Right common carotid artery plus branches (tissue), 1 donor: ENCODE measurements around a stretch of chr7.

DNA sequence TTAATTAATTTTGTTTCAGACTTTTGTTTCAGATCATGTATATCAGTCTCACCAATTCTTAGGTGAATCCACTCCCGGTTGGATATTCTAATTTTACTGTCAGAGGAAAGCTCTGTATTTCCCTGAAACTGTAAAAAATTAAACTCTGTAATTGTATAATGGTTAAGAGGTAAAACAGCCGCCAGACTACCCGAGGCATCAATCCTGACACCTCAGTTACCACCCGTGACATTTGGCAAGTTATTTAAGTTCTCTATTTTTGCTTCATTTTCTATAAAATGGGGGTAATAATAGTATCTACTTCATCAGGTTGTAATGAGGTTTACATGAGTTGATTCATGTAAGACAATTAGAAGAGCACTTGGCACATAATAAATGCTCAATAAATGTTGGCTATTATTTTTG, 303.6 kb upstream of the KMT2E start:
- PRO-cap, result no peak

GRCh38 chr7:104883681-104884620, 130.1 kb upstream of the KMT2E start:
- PRO-cap, result no peak

DNA sequence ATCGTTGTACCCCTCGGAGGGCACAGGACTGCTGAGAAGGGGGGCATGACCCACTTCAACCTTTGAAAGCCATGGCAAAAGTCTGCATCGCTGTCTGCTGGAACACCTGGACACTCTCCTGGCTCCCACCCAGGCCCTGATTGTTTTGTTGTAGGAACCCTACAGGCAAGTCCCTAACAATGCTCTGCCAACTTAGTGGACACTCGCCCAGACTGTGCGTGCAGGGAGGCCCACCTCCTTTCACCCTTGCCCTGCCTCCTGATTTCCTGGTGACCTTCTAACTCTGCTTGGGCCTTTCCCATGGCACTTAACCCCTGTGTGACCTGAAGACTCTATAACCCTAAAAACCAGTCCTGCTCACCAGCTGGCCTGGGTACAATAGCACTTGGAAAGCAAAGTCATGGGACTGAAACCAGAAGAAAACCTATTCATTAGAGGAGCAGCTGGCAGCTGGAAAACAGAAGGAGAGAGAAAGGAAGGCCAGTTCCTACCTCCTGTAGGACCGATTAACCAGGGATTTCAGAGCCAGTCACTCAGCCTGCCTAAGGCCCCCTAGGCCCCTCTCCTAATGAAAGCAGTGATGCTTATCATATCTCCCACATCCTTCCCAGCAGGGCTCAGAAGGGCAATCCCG, 82.8 kb upstream of the KMT2E start:
- PRO-cap, result no peak

DNA sequence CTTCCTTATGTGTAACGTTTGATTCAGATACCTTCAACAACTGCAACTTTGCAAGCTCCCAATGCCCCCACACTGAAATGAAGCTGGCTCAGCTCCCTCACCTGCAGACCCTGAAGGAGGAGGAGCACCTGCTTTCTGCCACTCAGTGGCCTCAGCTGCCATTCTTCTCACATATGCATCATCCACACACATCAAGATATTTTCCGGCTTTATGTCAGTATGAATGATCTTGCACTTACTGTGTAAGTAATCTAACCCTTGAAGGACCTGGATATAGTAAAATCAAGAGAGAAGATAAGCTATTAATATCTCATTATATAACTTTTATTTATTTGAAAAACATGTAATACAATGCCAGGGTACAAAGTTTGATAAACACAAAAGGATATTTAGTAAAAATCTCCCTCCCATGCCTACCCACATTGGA, 132.4 kb downstream of the KMT2E start:
- PRO-cap, result no peak

DNA sequence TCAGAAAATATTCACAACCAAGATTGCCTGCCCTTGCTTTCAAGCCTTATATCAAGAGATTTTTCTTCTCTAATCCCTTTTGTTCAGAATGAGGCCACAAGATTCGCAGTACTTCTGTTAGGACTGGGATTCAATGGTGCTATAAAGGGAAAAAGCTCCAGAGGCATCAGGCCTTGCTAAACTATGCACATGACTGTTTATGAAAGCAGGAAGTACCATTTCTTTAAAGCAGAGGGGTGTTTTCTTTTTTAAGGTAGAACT, 119.9 kb downstream of the SRPK2 start:
- PRO-cap, result unidirectional peak, minus-strand start at position 135 of the sequence; unidirectional peak, minus-strand start at position 172 of the sequence

DNA sequence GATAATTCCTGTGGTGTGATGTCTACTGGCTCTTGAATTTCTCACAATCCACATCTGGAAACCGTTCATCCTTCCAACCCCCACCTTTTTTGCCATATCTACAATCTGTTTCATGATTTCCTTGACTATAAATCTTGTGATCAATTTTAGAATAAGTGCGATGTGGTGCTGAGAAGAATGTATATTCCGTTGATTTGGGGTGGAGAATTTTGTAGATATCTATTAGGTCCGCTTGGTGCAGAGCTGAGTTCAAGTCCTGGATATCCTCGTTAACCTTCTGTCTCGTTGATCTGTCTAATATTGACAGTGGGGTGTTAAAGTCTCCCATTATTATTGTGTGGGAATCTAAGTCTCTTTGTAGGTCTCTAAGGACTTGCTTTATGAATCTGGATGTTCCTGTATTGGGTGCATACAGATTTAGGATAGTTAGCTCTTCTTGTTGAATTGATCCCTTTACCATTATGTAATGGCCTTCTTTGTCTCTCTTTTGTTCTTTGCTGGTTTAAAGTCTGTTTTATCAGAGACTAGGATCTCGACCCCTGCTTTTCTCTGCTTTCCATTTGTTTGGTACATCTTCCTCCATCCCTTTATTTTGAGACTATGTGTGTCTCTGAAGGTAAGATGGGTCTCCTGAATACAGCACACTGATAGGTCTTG, 28.9 kb downstream of the SRPK2 start:
- PRO-cap, result no peak

DNA sequence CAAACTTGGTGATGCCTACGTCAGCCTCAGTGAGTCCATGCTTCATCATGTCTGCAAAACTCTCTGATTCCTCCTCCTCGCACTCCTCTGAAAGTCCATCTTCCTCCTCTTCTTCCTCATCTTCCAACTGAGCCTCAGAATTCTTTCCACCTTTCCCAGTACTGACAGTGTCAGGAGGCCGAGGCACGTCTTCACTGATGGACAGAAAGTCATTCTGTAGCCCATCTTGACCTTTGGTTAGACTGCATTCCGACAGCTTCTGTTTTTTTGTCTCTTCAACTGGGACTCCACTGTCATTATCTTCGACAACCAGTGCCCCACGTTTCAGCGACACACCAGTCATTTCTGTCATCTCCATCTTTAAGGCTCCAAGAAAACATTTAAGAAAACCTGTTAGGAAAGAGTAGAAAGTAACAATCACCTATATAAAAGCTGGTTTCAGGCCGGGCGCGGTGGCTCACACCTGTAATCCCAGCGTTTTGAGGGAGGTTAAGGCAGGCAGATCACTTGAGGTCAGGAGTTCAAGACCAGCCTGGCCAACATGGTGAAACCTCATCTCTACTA, 13.8 kb downstream of the PUS7 start:
- PRO-cap, result no peak

GRCh38 chr7:105677621-105678753, 96.7 kb upstream of the EFCAB10 start:
- PRO-cap, result no peak

DNA sequence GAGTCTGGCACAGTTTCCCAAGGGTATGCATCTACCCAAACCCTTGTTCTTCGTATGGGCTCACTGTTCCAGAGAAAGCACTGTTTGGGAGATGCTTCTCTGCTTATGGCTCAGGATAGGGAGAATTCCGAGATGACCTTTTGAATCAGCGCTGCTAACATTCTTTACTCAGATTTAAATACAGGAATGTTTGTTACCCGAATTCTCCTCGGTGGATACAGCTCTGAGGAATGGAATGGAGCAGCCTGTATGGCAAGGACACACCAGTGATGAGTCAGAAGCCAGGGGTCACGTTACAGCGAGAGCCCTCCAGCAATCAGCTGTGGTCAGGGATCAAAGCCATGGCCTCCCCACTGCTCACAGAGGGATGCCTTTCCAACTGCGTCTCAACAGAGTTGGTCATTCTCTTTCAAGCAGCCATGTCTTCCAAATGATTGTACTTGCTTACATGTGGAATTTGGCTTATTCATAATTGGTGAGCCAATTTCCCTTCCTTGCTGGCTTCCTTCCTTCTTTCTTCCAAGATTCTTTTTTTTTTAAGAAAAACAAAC, 100.4 kb downstream of the ATXN7L1 start:
- PRO-cap, result no peak

GRCh38 chr7:105807449-105808051, 68.8 kb downstream of the ATXN7L1 start:
- PRO-cap, result no peak

GRCh38 chr7:106253775-106253958, 31.1 kb downstream of the NAMPT start:
- PRO-cap, result no peak

DNA sequence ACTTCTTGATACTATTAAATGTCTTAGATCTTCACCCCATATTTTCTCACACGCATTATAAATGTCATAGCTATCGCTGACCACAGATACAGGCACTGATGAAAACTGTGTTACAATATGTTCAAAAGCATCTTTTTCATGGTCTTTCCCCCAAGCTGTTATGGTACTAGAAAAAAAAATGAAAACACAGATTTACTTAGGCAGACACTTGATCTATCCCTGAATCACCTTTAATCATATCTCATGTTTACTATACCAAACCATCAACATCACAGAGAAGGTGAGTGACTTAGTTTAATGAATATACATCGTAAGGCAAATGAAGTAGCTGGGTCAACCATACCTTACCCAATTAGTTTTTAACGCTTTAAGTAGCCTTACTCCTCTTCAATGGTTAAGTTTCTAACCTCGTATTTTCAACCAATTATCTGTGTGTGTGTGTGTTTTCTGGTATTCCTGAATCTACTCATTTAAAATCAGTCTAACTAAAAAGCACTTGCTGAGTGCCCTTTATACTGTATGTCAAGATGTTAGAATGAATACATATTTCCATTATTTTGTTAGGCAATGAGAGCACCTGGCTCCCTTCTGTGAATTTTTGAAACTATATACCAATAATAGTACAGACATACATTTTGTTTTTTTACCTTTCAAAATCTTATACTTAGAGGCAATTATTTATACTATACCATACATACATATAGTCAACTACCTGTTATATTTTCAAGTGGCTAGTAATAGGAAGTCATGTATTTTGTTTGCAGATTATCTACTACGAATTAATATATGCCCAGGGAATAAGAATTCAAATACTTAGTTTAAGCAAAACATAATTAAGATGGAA, 21.1 kb downstream of the NAMPT start:
- PRO-cap, result no peak

GRCh38 chr7:106265871-106266402, 18.8 kb downstream of the NAMPT start:
- PRO-cap, result no peak

DNA sequence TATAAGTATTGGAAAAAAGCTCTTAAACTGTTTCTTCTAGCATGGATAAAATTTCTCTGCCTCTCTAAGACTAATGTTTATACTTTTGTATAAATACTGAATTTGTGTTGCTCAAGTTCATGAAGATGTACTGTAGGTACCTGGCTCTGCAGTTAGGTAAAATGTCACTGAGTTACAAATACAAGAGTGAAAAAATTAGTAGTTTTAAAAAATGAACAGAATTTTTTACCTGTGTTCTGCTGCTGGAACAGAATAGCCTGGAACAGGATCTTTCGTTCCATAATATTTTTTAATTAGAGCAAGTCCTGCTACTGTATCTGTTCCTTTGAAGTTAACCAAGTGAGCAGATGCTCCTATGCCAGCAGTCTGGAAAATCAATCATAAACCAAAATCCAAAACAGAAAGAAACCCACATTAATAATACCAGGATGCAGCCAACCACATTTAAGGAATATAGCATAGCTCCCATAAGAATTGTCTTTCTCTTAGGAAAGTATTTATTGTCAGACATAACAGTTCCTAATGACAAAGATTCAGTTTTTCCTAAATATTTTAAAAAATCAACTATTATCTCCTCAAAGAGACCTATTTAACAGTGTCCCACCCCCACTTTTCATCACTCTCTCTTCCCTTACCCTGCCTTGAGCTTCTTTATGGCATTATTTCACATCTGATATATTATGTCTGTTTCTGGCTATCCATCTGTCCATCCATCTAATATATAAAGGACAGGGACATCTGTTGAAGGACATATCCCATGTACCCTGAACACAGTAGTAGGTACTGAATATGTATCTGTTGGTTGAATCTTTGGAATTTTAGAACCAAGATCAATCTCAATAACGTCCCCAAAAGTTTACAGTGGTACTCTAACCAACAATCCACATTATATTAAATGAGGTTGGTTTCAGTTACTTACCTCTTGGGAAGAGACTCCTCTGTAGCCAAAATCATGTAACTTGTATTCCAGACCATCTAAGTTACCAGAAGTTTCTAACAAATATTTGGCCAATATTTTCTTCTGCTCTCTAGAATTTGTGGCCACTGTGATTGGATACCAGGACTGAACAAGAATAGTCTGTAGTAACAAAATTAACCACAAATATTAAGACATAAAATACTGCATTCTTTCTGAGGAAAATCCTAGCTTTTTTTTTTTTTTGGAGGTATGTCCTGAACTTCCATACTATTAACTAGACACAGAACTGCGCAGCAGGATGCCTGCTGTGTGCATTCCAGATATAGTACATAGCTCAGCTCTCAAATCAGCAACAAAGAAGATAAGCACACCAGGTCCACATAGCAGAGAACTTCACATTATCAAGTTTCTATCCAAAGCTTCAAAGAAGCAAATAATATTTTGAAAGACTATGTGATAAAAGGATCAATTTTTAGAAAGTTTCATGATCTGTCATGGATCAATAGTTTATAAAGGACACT, 16.0 kb downstream of the NAMPT start:
- PRO-cap, result no peak

- PRO-cap, result no peak
Observed at GRCh38 chr7:106277360-106277784, 7.4 kb downstream of the NAMPT start.

GRCh38 chr7:106277965-106278701, 6.7 kb downstream of the NAMPT start:
- PRO-cap, result no peak

DNA sequence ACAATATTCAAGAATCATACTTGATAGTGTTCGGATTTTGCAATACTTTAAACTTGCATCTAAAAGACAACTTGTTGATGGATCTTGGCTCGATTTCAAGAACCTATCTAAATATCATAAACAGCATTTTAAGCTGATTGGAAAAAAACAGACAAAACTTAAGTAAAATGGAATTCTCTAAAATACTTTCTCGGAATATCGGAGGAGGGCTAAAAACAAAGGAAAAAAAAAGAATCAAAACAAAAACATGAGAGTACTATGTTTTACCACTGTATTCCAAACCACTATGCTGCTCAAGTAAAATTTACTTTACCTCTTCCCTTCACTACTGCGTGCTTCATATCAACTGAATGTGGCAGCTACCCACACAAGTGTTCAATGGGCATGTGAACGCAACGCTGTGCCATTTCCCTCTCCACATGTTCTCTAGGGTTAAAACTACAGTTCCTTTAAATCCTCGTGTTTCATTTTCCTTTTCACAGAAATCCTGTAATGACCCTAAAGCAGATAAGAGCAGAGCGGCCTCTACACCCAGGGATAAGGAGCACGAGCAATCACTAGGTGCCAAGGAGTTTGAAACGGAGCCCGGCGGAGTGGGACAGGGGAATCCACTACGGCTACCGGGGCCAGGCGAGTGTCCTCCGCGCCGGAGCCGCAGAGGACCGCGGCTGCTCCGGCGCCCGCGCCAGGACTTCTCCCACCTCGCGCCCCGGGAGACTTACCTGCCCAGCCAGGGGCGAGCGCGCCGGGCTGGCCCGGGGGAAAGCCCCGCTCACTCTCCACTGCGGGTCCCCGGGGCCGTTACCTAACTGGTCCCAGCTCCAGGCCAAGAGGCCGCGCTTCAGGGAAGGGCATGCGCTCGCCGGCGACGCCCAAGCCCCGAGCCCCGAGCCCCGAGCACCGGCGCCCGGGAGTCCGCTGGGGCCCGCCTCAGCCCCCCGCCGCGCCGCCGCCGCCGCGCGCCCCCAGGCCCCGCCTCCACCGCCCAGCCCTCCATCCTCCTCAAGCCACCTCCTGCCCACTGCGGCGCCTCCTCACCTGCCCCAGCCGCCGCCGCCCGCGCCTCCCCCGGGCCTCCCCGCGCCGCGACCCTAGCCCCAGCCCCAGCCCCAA, 801 bp downstream of the NAMPT start:
- PRO-cap, result bidirectional peak, plus-strand start at position 567 of the sequence, minus-strand start at position 380 of the sequence; bidirectional peak, plus-strand start at position 996 of the sequence, minus-strand start at position 920 of the sequence

DNA sequence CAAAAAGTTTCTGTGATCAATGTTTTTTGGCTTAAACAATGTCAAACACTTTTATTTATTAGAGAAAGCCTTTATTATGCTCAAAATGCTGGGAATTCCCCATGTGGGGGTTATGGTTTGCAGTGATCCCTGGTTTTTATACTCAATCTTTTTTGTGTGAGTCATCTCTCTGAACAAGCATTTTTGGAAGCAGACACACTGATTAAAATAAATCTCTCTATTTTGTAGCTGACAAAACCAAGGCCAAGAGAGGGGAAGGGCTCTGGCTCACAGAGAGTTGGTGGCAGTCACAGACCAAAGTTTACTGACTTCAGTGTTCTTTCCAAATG, 45.2 kb upstream of the NAMPT start:
- PRO-cap, result no peak

- PRO-cap, result no peak
Observed at GRCh38 chr7:106625590-106626234, 35.2 kb downstream of the CCDC71L start.

DNA sequence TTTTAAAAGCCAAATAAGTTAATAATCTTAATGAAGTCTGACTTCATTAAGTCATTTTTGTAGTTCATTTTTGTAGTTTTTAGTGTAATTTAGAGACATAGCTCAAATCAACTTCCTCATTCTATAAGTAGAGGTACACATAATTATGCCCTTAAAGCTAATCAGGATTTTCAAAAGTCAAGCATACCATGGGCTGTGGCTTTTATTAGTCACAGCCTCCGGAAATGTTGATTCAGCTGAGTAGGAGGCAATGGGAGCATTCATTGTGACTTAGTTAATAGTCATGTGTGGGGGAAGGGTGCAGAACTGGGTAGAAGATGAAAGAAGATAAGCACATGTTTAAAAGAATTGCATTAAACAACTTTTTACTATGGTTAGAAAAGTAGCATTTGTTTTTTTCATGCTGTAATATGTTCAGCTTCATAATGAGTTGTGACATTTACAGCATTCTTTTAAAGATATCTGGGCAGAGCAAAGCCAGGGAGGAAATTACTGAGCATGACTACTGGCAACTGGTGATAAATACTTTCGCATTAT, 57.3 kb upstream of the CCDC71L start:
- PRO-cap, result no peak